ENCODE measurements around a stretch of chr10.

DNA sequence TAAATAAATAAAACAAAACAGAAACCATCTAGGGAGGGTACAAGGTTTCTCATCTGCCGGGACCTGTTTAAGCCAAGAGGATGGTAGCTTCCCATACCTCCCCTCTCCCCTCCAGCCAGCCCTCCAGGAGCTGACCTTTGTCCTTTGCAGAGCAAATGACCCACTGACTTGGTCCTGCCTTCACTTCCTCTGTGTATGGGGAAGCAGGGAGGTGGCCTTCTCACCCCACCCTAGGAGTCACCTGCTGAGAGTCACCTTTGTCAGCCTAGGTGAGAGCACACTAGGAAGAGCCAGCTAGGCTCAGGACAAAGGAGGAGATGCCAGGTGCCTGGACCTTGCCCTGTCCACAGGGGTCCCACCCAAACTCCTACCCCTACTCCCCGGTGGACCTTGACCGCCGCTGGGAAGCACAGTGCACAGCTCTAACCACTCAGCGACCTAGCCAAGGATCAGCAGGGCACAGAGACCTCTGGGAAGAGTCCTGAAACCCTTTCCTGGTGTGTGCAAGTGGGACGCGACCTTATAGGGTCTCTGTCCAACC lies 8.1 kb downstream of the ZMIZ1 start:
- PRO-cap: no peak

- PRO-cap: no peak
Measured at GRCh38 chr10:79138885-79140066, 70.5 kb downstream of the ZMIZ1 start.

DNA sequence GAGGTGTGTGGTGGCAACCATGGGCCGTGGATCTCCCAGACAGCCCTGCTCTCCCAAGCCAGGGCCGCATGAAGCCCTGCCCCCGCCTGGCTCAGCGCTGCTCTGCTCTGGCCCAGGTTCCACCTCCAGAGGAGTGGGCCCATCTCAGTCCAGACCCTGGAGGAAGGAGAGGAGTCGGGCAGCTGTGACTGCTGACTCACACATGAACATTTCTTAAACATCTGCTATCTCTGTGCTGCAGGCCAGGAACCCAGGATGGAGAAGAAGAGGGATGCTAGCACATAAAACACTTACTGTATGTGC lies 110.0 kb downstream of the ZMIZ1 start:
- PRO-cap: no peak

GRCh38 chr10:79210245-79210838 lies 136.9 kb upstream of the PPIF start:
- PRO-cap: no peak

- PRO-cap: no peak
Measured at GRCh38 chr10:79222854-79224194, 123.9 kb upstream of the PPIF start.

GRCh38 chr10:79226058-79227023 lies 120.9 kb upstream of the PPIF start:
- PRO-cap: no peak

DNA sequence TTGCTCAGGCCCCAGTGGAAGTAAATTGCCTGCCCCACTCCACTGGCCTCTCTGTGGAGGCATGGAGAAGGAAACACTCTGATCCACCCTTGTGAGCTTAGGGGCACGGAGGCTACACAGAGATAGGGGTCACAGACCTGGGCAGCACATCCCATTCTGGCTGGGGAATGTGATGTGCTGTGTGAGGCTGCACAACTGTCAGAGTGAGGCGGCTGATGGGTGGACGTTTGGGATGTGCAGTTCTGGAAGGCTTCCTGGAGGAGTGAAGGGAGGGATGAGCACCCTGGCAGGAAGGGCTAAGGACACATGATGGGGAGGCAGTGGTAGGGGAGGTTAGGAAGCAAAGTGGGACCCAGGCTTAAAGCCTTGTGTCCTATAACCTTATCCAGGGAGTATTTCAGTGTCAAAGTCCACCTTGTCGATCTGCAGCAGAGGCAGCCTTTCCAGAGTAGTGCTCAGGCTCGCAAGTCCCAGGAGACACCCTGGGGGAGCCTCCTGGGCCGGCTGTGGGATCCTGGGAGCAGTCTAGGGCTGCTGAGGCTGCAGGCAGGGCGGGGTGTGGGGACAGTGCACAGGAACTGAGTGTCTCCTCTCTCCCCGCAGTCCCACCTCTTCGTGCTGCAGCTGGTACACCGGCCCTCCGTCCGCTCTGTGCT lies 45.6 kb upstream of the PPIF start:
- PRO-cap: no peak

- PRO-cap: no peak
Measured at GRCh38 chr10:79314291-79314956, 32.8 kb upstream of the PPIF start.

DNA sequence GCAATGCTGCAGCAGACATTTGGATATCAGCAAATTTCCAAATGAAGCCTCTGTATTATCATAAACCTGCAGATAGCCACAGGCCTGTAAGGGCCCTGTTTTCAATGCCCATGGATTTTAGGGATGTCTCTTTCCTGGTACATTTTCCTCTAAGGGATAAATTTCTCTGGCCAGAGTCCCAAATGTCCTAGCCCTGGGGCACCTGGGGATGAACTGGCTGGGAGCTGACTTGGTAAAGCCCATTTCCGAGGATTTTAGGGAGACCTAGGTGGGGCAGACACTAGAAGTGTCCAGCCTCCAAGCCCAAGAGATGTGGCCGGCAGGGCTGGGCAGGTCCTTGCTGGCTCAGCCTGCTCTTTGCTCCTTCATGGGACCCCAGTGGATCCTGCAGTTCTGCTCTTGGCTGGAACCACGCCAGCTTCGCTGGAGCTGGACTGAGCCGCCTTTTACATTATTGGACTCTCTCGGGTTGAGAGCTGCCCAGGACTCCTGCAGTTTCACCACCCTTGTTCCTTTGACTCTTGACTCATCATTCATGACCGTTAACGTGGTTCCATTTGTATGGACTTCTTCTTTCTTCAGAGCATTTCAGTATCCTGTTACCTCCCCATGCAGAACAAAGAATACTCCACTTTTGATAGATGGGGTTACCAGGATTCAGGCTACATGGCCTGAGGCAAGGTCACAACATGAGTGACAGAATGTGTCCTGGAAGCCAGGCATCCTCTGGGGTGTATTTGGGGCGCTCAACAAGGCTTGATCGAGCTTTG lies 5.7 kb downstream of the PPIF start:
- PRO-cap: no peak

- PRO-cap: no peak
Measured at GRCh38 chr10:79356915-79357585, 9.8 kb downstream of the PPIF start.

GRCh38 chr10:79784517-79785078 lies 41.9 kb upstream of the NUTM2E start:
- PRO-cap: no peak

DNA sequence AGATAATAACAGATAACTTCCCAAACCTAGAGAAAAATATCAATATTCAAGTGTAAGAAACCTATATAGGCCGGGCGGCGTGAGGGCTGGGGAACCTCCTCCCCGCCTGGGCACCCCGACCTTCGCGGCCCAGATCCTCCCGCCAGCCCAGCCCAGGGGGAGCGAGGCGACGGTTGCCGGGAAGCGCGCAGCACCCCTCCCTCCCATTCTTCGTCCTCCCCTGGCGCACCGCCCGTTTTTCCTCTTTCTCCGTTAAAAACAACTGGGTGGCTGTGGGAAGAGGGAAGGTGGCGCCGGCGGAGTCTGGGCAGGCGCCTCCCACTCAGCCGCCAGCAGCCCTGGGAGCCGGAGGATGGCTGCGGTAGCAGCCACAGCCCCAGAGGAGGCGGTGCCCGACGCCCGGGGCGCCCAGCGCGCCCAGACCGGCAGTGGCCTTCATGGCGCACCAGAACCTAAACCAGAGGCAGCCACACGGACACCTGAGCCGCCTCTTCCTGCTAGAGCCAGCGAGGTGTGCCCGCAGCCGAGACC lies 32.6 kb upstream of the SFTPD start:
- PRO-cap: no peak

DNA sequence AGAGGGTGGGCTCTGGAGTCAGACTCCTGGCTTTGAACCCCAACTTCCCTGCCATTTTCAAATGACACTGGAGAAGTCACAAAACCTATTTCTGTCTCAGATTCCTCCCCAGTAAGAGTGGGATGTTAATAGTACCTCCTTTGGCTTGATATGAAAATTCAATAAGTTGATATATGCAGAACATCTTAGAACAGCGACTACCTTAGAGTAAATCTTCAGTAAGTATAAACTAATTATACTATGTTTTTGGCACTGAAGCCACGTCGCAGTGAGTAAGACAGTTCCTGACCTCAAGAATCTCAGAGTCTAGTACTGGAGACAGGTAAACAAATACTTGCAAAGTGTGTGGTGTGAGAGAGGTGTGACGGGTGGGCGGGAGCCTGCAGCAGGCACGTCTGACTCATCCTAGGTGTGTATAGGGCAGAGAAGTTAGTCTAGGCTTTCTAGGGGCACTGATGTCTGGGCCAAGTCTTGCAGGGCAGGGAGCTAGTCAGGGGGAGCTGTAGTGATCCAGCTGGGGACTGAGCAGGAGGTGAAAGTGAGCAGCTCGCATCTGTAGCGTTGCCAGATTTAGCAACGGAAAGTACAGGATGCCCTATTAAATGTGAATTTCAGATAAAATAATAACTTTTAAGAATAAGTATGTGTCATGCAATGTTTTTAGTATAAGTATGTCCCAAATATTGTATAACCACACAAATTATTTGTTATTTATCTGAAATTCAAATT lies 35.9 kb upstream of the SFTPD start:
- PRO-cap: no peak

DNA sequence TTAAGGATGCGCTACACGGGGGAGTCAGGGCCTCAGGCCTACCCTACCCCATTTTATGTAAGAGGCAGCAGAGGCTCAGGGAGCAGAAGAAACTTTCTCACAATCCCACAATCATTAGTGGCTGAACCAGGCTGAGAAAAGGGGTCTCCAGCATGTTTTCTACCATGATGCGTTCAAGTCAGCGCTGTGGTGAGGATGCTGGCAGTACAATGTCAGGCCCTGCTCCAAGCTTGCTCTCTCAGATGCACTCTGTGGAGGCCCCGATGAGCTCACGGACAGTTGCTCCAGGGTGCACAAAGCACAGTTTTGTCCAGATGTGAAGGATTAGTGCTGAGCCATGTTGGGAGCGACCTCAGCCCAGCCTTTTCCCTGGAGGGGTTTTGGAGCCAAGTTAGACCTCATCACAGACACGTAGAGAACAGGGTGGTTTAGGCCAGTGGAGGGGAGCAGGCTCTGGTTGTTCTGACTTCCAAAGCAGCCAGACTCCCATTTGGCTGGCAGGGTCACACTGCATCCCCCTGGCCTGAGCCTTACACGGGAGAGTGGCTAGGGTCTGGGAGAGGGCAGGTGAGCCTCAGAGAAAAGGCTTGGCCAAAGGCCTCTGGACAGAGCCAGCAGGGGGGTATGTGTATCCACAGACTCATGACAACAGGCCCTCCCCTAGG lies 4.5 kb downstream of the PLAC9 start:
- PRO-cap: no peak

DNA sequence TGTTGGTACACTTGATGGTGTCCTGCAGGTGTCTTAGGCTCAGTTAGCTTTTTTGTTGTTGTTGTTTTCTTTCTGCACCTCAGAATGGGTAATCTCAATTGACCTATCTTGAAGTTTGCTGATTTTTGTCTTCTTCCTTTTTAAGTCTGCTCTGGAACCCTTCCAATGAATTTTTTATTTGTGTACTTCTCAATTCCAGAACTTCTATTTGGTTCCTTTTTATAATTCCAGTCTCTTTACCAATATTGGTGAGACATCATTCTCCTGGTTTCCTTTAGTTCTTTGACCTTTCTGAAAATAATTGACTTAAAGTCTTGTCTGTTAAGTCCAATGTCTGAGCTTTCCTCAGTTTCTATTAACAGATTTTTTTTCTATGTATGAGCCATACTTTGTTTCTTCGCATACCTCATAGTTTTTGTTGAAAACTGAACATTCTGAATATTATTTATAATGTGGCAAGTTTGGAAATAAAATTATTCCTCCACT lies 16.9 kb downstream of the PLAC9 start:
- PRO-cap: no peak

GRCh38 chr10:80153260-80154070 lies 20.9 kb downstream of the PLAC9 start:
- PRO-cap: no peak

- PRO-cap: no peak
Measured at GRCh38 chr10:80166570-80167043, 34.1 kb downstream of the PLAC9 start.

DNA sequence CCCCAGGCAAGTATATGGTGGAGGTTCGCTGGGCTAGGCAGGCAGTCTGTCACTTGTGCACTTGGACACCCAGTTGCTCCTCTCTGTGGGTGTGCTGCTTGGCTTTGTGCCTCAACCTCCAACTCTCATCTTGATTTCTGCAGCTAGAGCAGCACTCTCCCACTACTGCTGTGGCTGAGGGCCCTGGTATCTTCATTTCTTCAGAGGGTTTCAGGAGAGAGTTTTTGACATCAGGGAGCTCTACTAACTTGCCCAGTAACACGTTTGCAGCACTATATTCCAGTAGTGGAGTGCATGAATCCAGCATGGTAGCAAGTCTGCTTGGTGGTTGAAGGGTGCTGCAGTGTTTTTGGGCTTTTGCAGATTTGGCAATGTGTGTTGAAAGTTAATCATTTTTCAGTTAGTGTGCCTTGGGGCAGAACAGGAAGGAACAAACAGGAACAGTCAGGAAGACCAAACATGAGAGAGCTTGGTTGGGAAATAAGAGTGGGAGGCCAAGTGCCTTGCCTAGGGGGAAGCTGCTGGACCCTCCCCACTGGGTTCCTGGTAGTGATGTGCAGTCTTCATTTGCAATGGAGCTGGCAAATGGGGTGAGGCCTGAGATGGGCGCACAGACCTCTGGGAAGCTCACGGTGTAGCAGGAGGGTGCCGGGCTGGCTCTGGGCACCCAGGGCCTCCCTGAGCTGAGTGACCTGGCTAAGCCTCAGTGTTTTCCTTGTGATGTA lies 37.4 kb downstream of the TSPAN14 start:
- PRO-cap: no peak

DNA sequence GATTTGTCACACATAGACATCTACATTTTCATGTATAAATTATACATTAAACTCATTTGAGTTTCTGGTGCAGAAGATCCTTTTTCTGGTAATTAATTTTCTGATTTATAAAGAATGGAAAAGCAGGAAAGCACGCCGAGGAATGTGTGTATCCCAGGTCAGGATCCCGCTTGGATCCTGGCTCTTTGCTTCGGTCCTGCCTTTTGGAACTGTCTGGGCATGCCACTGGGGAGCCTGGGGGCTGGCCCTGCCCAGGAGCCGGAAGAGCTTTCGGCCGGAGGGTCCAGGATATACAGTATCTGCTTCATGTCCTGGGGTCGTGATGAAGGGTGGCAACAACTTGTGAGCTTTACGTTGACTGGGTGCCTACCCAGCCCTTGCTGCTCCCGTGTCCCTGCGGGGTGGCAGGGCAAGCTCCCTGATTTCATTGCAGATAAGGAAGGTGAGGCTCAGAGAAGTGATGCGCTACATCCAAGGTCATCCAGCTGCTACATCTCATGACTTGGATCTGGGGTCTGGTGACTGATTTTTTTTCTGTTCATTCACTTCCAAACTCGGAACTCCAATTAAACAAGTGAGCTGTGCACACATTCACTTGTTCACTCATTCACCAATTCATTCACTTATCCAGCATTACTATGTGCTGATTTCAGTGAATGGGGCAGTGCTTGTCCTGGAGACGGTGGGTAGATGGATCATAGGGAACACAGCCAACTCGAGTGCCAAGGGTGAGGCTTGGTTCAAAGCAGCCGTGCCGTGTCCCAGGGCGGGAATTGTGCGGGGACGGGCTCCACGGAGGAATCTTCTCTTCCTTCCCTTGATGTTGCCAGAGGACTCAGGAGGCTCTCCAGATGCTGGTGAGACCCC lies 2.6 kb downstream of the SH2D4B start:
- PRO-cap: no peak

GRCh38 chr10:80543747-80544286 lies 6.1 kb downstream of the SH2D4B start:
- PRO-cap: no peak